Thoracic aorta (tissue), 1 donor: ENCODE results near the gene TLNRD1.

GRCh38 chr15:78347959-78348479 lies 7.9 kb downstream of the CRABP1 start:
- RAMPAGE, long total RNA = no peak

DNA sequence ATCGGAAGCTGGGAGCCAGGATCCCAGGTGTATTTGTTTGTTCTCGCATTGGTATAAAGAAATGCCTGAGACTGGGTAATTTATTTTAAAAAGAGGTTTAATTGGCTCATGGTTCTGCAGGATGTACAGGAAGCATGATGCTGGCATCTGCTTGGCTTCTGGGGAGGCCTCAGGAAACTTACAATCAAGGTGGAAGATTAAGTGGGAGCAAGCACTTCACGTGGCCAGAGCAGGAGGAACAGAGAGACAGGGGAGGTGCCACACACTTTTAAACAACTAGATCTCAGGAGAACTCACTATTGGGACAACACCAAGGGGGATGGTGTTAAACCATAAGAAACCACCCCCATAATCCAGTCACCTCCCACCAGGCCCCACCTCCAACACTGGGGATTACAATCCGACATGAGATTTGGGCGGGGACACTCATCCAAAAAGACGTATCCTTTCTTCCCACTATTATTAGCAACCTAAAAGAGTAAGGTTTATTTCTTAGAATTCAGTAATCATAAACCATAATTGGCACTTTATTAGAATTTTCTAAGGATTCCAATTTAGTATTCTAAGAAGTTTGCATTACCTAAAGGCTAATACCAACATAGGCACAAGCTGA lies 5.4 kb upstream of the HYKK start:
- RAMPAGE, long total RNA = no peak

DNA sequence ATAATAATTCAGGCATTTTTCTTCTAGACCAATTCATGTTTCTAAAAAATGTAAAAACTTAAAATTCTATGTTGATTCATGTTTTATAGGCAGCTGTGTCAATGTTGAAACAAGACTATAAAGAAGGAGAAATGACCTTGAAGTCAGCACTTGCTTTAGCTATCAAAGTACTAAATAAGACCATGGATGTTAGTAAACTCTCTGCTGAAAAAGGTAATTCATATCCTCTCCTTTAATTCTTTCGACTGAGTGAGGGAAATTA lies 6.2 kb downstream of the PSMA4 start:
- RAMPAGE, long total RNA = no peak

DNA sequence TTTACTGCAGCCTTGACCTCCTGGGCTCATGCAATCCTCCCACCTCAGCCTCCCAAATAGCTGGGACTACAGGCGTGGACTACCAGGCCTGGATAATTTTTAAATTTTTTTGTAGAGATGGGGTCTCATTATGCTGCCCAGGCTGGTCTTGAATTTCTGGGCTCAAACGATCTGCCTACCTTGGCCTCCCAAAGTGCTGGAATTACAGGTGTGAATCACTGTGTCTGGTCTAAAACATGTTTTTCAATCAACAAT lies 3.4 kb downstream of the ADAMTS7 start:
- RAMPAGE, long total RNA = no peak

DNA sequence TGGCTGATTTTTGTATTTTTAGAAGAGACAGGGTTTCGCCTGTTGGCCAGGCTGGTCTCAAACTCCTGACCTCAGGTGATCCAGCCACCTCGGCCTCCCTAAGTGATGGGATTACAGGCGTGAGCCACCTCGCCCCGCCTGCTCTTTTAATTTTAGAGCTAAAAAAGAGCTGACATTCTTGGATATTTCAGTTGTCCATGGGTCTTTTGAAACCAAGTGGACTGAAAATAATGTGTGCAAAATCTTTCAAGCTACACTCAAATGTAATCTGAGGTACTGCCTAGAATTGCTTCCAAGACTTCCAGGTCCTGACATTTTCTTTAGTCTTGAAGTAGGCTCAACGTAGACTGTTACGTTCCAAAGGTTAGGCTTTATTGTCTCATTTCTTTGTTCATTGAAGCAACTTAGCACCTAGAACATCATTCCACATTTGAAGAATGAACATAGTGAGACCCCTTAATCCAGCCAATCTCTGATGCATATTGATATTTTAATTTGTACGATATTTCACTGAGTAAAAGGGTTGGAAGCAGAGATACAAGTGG lies 4.7 kb downstream of the MORF4L1 start:
- RAMPAGE, long total RNA = no peak

DNA sequence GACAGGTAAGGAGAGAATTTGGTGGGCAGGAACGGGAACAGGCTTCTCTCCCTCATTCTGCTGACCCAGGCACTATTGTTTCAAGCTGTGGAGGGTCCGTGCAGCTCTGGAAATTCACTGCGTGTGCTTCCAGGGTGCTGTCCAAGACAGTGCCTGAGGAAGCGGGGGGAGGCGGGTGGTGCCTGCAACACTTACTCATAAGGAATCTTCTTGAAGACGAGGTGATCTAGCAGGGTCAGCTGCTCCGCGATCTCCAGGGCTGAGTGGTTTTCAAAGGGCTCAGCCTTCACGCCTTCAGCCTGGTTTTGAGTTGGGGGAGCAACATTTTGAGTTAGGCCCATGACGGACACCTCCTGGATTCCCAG lies 46.6 kb upstream of the CTSH start:
- RAMPAGE, long total RNA = no peak

GRCh38 chr15:79918809-79920202 lies 22.5 kb upstream of the MTHFS start:
- RAMPAGE, long total RNA = start-site peak on the minus strand at chr15:79919380-79919733, 23 reads

DNA sequence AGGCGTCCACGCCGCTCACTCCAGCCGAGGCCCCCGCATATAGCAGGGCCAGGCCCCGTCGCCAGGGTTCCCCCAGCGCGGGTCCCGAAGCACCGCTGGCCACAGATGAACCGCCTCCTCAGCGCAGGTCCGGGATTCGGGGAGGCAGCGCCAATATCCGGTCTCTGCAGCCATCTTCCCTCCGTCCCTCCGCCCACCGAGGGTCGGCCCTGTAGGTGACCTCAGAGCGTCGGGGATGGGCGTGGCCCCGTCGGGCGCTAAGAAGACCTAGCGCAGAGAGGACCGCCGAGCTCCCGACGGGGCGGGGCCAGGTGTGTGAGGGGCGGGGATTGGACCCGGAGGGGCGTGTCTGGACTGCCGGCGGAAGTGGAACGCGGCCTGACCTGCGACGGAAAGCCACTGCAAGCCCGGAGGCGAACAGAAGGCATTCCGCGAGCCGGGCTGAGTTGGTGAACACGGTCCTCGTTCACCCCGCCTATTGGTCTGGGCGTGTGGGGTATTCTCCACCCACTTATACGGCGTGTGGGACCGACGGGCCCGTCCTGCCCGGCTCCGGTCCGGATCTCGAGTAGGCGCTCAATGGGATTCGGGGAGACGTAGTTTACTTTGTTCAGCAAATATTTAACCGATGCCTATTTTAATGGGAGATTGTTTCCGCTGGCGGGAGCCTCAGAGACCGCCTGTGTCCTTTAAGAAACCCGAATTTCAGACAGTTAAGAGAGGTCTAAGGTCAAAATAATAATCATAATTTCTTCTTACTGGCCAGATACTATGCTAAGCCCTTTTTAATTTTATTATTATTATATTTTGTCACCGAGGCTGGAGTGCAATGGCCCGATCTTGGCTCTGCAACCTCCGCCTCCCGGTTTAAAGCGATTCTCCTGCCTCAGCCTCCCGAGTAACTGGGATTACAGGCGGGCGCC lies 27.0 kb upstream of the MTHFS start:
- RAMPAGE, long total RNA = start-site peak on the minus strand centred at position 151 of the sequence, 109 bp wide, 88 reads

GRCh38 chr15:79970076-79970659 lies 828 bp downstream of the BCL2A1 start:
- RAMPAGE, long total RNA = no peak

- RAMPAGE, long total RNA = no peak
These were observed 745 bp upstream of the ZFAND6 start for GRCh38 chr15:80058805-80059056.

- RAMPAGE, long total RNA = no peak
These were observed 1.2 kb downstream of the ZFAND6 start for GRCh38 chr15:80060410-80061404.

GRCh38 chr15:80082143-80082552 lies 22.7 kb downstream of the ZFAND6 start:
- RAMPAGE, long total RNA = no peak

- RAMPAGE, long total RNA = no peak
These were observed 41.5 kb downstream of the CTXND1 start for GRCh38 chr15:80210466-80211035.

DNA sequence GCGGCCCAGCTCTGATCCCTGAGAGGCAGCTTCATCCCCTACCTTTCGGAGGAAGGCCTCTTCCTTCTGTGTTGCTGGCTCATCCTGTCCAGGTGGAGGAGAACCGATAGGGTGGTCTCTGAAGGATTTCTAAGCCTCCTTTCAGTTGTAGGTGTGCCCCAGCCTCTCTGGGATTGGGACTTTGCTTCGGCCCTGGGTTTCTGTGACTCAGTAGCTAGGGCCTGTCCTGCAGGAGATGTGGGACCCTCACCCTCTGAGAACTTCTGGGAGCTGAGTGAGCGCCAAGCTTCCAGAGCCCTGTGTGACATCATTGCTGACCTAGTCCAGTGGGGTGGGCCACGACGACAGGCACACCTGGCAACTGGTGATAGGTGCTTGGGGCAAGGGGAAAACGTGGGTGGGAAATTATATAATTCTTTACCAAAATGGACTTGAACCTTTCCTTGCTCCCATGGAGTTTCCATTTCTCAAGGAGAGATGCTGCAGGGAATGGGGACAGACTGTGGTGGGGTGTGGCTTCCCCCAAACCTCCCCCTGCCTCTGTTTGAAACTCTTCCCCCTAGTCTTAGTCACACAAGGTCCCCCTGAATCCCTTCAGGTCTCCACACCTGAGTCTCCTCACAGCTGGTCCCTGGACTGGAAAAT lies 62.5 kb upstream of the ARNT2 start:
- RAMPAGE, long total RNA = no peak

DNA sequence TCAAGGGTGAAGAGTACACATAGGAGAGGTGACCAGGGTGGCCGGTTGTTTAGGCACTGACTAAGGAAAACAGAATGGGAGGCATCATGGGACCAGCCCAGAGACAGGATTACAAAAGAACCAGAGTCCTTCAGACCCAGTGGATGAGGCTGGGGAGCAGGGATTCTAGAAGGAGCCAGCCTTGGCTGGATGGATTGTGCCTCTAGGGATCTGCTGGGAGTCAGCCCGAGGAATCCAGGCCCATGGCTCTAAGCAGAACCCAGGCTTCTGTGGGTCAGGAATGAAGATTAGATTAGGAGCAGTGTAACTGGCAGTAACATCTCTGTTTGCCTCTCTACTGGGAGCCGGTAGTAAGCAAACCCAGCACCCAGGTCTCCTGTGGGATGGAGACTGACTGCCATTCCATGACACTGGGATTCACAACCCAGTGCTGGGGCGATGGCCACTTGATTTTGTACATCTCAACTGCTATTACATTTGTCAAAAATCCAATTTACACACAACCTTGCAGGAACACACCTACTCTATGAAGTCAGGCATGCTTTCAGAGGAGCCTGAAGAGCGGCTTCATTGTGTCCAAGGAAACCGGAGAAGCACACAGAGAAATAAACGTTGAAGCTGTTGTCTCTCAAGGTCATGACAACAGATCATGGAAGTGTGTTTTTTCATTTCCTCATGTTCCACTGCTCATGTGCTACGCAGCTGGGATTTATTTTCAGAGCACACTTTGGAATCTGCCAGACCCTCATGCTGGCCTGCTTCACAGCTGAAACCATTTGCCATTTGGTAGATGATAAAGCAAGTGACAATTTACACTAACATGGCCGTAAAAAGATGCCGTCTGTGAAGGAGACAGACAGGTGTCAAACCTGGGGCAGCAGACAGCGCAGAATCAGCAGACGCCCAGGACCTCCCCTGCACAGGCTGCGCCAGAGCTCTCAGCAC lies 98.9 kb downstream of the ARNT2 start:
- RAMPAGE, long total RNA = no peak

GRCh38 chr15:80695492-80696125 lies 499 bp downstream of the ABHD17C start:
- RAMPAGE, long total RNA = no peak

- RAMPAGE, long total RNA = no peak
These were observed 2.0 kb upstream of the CEMIP start for GRCh38 chr15:80777012-80777642.

DNA sequence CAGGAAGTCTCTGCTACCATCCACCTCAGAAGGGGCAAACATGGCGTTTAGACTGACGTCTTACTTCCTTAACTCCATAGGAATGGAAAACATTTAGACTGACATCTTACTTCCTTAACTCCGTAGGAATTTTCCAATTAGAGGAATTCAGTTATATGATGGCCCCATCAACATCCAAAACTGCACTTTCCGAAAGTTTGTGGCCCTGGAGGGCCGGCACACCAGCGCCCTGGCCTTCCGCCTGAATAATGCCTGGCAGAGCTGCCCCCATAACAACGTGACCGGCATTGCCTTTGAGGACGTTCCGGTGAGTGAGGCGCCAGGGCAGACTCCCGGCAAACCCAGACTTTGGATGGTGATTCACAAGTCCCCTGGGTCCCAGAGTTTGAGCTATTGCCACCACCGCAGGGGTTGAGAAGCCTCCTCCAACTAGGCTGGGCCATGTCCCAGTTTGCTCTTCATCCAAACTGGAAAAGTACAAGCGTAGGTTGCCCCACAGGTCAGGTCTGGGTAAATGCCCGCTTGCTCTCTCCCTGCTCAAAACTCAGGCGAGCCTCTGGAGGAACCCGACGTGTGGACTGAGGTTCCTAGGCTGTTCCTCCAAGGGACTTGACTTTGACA lies 57.8 kb downstream of the MESD start:
- RAMPAGE, long total RNA = no peak

DNA sequence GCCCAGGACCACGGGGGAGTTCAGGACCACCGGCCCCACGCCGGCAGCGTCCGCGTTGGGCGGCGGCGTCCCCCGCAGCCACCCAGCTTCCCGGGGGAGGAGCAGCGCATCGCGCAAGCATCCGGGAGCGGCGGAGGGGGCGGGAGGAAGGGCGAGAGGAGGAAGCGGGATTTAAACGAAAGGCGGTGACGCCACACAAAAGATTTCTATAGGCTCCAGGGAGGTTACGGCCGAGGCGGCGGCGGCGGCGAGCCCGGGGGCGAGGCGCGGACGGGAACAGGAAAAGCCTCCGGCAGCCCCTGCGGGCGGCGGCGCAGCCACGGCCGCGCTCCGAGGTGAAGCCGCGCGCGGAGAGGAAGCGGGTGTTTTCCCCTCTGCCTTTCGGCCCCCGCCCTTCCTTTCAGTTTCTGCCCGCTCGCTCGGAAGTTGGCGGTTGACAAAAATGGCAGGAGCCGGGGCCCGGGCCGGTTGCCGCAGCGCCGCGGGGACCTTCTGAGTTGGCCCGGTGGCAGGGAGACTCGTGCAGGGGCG lies at the start of gene TLNRD1:
TSS of gene TLNRD1 (plus strand) at position 198 of the 531 bp plus-strand sequence.
- RAMPAGE, long total RNA = no peak

GRCh38 chr15:81007375-81007853 lies 6.7 kb downstream of the TLNRD1 start:
- RAMPAGE, long total RNA = no peak